Cerebellum (tissue), 5 donors: ENCODE results near the genes KDM2B and RSRC2.

GRCh38 chr12:121536881-121537433, 43.9 kb downstream of the KDM2B start:
- PRO-cap, 3 experiments, result peak in 3 of 3 experiments; most common plus-strand start chr12:121537167 (in 1); most common minus-strand start chr12:121537082 (in 1)
- RAMPAGE, long total RNA, result no peak

- PRO-cap, 3 experiments, result peak in 1 of 3 experiments; most common plus-strand start chr12:121581280 (in 1); most common minus-strand start chr12:121581005 (in 1)
- RAMPAGE, long total RNA, result no peak
These were observed at the start of gene KDM2B for GRCh38 chr12:121580879-121581475. KDM2B (minus strand) TSS chr12:121581023.

GRCh38 chr12:121581683-121581989, 813 bp upstream of the KDM2B start:
- PRO-cap, 3 experiments, result peak in 1 of 3 experiments; most common minus-strand start chr12:121581837 (in 1)
- RAMPAGE, long total RNA, result no peak

- PRO-cap, 3 experiments, result no peak in any of the 3 experiments
- RAMPAGE, long total RNA, result no peak
These were observed 36.7 kb downstream of the MORN3 start for GRCh38 chr12:121632591-121633283.

- PRO-cap, 3 experiments, result no peak in any of the 3 experiments
- RAMPAGE, long total RNA, result no peak
These were observed 5.8 kb downstream of the RHOF start for GRCh38 chr12:121787713-121788152.

DNA sequence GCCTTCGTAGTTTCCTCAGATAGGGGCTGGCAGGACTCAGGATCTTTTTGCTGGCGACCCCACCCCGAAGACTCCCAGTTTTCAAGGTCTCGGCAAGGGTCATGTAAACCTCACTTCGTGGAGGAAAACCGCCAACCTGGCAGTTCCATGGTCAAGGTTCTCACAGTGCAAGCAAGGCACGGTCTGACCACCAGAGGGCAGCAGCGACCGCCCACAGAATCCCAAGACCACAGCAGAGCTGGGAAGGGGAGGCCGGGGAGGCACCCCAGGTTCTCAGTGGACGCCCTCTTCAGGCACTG, 1.4 kb upstream of the RHOF start:
- PRO-cap, 3 experiments, result no peak in any of the 3 experiments
- RAMPAGE, long total RNA, result no peak

DNA sequence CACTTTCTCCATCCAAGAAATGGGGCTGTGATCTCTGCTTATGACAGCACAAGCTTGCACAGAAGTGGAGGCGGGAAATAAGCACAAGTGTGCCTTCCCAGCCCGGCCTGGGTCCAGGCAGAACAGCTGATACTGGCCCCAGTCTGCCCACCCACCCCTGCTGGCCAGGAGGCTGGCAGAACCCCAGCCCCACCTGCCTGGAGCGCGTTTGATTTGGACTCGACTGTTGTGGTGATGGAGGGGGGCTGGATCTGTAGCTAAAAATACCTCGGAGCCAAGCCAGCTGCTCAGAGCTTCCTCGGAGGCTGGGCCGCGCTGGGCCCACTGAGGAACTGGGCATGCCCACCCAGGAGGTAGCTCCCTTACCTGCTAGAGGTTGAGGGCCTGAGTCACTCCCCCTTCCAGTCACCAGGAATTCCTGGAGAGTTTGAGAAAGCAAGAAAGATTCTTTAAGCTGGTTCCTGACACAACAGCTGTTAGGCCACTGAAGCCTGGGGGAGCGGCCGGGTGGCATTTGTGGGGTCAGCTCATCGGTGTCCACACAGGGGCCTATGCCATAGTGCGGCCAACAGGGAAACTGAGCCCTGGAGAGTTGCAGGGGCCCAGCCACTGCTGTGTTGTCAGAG, 2.5 kb upstream of the RHOF start:
- PRO-cap, 3 experiments, result no peak in any of the 3 experiments
- RAMPAGE, long total RNA, result no peak

GRCh38 chr12:121822665-121823332, 19.0 kb downstream of the SETD1B start:
- PRO-cap, 3 experiments, result no peak in any of the 3 experiments
- RAMPAGE, long total RNA, result no peak

- PRO-cap, 3 experiments, result no peak in any of the 3 experiments
- RAMPAGE, long total RNA, result no peak
These were observed 19.9 kb downstream of the SETD1B start for GRCh38 chr12:121823333-121824492.

DNA sequence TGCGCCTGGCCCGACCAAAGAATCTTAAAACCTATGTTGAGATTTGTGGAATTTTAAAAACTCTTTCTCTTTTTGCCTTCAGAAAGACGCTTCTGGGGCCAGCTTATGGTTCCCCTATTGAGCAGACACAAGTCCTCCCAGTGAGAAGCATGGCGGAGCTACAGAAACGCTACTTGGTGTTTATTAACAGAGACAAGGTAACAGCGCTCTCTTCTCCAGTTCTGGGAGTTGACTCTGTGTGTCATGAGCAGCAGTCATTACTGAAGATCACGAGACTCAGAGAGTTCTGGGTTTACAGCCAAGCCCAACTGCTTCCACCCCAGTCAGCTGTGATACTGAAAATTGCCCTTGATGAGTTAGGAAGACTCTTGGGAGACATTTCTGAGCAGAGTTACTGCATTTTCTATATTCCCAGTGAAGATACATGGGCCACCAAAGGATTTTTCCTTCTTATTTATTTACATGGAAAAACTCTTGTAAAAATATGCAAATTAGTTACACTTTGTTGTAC, 48.5 kb downstream of the CFAP251 start:
- PRO-cap, 3 experiments, result no peak in any of the 3 experiments
- RAMPAGE, long total RNA, result no peak

DNA sequence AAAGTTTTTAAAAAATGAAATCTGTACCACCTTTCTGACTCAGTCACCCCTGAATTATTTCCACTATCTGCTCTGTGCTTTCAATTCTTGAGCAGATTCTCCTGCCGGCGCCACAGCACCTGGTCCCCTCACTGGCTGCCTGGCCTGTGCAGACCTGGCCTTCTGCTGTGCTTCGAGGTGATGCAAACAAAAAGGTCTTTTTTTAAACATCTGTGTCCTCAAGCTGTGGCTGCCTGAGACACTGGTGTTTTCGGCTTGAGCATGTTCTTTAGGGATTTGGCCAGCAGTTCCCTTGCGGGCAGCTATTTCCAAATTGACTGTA, 13.0 kb upstream of the BCL7A start:
- PRO-cap, 3 experiments, result no peak in any of the 3 experiments
- RAMPAGE, long total RNA, result no peak

DNA sequence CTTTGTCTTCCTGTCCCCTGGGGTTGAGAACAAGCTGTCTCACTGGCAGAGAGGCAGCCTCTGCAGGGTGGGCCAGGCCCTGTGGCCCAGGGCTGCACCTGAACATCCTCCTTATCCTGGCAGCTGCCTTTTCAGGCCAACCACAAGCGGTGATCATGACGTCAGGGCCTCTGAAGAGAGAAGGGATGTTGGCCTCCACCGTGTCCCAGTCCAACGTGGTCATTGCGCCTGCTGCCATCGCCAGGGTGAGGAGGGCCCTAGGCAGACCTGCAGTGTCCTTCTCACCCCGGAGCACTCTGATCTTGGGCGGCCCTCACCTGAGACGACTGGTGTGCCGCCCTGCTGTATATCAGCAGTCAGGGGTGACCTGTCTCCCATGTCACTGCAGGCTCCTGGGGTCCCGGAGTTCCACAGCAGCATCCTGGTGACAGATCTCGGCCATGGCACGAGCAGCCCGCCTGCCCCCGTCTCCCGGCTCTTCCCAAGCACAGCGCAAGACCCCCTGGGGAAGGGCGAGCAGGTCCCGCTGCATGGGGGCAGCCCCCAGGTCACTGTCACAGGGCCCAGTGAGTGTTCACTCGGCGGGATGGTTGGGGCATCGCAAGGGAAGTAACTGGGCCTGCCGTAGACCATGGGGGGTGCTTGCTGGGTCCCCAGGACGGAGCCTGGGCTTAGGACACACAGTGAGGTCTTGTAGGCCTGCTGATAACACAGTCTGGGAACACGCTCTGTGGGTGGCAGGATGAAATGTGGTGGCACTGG, 38.7 kb downstream of the IL31 start:
- PRO-cap, 3 experiments, result no peak in any of the 3 experiments
- RAMPAGE, long total RNA, result no peak

DNA sequence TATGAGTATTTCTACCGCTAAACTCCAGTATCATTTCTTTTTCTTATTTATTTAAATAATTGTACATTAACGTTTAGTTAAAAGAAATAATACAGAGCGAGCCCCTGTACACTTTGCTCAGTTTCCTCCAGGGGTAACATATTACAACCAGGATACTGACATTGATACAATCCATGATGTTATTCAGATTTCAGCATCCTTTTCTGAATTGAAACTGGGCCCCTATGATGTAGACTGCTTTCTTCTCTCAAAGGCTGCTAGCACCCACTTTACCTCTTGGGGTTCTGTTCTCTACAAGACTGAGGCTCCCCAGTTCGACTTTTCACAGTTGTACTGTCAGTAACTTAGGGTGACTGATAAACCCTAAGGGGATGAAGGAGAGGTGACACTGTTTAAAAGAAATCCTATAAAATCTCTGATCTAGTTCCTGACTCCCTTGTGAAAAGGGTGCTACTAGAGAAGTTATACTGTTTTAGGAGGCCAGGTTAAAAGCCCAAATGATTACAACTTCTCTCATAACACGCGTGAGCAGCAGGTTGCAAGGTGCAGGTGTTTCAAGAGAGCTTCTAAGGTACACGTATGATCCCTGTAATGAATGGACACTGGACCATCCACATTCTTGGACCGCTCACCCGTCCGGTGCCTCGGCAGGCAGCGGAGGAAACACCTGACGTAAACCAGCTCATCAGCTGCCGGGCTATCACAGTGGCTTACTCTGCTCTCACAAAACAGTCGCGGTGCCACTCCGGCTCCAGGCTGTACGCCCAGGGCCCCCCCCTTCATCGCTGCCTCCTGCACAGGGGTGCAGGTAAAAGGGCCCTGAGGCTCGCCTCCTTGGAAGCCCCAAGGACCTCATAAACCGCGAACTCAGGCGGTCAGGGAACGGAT, 687 bp downstream of the VPS33A start:
- PRO-cap, 3 experiments, result peak in 2 of 3 experiments; most common plus-strand start position 731 of the sequence (in 2)
- RAMPAGE, long total RNA, result no peak

DNA sequence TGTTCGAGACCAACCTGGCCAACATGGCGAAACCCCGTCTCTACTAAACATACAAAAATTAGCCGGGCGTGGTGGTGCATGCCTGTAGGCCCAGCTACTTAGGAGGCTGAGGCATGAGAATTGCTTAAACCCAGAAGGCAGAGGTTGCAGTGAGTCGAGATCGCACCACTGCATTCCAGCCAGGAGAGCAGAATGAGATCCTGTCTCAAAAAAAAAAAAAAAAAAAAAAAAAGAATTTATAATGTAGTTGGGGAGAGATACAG, 33.0 kb downstream of the CLIP1 start:
- PRO-cap, 3 experiments, result no peak in any of the 3 experiments
- RAMPAGE, long total RNA, result no peak

- PRO-cap, 3 experiments, result peak in 3 of 3 experiments; most common plus-strand start chr12:122526700 (in 1); most common minus-strand start chr12:122526936 (in 3)
- RAMPAGE, long total RNA, result start-site peak on the minus strand at chr12:122526930-122527006, 10,774 and 6,219 reads in 2 replicates
These were observed at the start of gene RSRC2 for GRCh38 chr12:122526290-122527154. RSRC2 (minus strand) TSS chr12:122526936.

DNA sequence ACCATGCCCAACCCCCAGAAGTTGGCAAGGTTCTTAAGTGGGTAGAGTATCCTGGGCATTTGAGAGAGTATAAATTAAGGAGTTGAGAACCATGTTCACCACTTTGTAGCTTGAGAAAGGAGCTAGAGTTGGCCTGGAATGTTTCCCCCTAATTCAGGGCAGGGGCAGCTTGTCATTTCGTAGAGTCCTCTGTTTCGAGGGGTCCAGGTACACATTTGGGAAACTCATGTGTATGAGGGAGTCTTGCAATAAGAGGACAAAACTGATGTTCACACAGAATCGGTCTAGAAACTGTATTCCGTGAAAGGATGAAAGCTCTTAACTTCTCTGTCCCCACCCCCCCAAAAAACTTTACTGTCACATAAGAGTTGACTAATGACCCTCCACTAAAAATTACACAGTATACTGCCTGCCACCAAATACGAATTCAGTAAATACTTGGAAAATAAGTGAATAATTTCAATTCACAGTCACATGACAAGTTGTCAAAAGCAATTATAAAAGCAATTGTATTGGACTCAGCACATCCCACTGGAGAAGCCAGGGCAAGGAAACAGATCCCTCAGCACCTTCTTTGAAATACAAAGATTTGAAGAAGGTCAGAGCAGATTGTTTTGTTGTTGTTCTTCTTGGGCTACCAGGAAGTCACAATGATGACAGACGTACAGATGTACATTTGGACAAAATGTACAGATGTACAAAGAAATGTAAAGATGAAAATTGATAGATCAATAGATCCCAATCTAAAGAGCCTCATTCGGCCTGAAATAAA, 2.7 kb downstream of the HCAR1 start:
- PRO-cap, 3 experiments, result no peak in any of the 3 experiments
- RAMPAGE, long total RNA, result no peak

- PRO-cap, 3 experiments, result no peak in any of the 3 experiments
- RAMPAGE, long total RNA, result no peak
These were observed 9.1 kb upstream of the HIP1R start for GRCh38 chr12:122826115-122826664.

DNA sequence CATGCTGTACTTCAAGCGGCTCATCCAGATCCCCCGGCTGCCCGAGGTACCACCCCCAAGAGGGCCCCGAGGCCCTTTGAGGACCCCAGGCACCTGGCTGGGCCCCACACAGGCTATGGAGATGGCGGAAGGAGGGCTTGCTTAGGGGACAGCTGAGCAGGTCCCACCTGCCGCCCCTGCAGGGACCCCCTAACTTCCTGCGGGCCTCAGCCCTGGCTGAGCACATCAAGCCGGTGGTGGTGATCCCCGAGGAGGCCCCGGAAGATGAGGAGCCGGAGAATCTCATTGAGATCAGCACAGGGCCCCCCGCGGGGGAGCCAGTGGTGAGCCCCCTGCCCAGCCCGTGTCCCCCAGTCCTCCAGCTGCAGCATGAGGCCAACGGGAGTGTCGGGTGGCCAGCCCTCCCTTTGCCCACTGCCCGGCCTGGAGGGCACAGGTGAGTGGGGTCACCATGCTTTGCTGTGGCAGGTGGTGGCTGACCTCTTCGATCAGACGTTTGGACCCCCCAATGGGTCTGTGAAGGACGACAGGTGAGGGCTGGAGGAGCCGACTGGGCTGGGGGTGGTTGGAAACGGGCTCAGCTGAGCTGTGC, 19.9 kb downstream of the HIP1R start:
- PRO-cap, 3 experiments, result no peak in any of the 3 experiments
- RAMPAGE, long total RNA, result no peak

DNA sequence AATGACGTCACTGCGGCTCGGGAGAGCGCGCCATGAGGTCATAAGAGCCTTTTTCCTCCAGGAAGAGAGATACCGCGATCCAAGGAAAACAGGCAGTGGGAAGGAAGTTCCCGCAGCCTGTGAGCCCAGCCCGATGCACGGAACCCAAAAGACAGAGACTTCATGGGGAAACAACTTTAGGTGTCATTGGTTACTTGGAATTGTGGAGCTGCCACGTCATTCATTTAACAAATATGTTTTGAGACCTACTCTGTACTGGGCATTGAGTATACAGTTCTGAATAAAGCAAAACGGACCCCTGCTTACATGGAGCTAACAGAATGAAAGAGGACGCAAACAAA, 364 bp upstream of the VPS37B start:
- PRO-cap, 3 experiments, result no peak in any of the 3 experiments
- RAMPAGE, long total RNA, result no peak

DNA sequence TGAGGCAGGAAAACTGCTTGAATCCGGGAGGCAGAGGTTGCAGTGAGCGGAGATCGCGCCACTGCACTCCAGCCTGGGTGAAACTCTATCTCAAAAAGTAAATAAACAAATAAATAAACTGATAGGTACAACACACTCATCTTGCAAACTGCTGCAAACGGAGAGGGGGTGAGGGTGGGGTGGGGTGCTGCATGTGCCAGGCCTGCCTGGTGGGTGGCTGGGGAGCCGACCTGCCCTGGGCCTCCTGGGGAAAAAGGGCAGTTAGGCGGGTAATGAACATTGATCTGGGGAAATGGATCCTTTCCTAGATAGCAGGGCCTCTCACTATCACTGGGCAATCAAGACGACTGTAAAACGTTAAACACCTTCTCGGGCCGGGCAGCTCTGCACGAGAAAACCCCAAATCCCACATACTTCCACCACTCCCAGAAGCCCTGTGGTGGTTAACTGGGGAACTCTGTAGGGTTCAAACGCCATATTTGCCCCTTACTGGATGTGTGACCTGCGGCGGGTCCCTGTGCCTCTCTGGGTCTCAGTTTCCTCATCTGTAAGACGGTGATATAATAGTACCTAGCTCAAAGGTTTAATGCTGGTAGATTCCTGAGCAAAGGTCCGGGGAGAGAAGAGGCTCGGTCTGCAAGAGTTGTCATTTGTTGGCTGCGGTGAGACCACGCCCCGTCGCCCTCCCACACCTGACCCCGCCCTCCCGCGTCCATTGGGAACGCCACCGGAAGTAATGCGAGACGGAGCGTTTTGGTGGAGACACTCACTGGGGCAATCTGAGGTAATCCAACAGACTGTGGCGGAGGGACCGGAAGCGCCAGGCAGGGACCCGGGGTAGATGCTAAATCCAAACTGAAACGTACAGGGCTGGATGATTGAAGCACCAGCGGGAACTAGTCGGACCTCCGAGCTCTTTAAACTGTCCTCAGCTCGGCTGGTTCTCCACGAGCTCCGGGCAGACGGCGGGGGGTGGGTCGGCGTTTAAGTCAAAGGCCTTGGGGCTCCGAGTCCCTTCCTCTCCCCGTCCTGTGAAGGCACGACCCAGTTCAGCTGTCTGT, 769 bp upstream of the OGFOD2 start:
- PRO-cap, 3 experiments, result peak in 3 of 3 experiments; most common plus-strand start position 787 of the sequence (in 2); most common minus-strand start position 624 of the sequence (in 3)
- RAMPAGE, long total RNA, result no peak